ENCODE measurements around a stretch of chr4.

DNA sequence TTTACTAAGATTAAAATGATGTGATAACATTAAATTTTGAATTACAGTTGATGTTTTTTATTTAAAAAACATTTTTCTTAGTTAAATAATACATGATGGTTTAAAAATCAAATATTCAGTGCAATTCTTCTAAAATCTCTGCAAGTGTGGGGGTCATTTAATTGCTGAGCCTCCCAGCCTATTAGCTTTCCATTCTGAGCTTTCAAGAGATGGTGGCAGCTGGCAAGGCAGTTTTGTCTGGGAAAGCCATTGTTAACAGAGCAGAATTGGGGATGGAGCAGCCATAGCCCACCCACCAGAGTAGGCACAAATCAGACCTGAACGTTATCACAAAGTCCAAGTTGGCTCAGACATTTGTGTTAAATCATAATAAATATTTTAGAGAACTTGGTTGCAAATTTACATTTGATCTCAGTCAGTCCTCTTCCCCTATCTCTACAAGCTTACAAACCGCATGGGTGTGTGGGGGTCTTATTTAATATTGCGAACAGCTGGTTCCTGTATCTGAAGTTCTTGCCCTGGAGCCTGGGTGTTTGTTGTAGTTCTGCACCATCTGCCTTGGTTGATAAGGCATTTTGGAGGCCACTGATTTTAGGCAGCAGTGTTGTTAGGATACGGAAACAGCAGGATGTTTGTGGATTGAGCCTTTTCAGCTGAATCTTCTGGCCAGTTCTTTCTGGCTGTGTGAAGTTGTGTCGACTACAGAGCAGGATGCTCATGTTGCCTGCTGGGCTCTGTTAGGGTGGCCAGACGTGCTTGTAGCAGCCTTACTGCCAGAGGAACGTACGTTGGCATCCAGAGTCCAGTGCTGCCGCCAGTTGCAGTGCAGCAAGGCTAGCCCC is 134.0 kb downstream of the PTTG2 start:
- RRBS: no CpG with 5 or more reads among the region's 9 CpGs

GRCh38 chr4:38109834-38110403 is 149.7 kb downstream of the PTTG2 start:
- RRBS: no CpG with 5 or more reads among the region's 6 CpGs

DNA sequence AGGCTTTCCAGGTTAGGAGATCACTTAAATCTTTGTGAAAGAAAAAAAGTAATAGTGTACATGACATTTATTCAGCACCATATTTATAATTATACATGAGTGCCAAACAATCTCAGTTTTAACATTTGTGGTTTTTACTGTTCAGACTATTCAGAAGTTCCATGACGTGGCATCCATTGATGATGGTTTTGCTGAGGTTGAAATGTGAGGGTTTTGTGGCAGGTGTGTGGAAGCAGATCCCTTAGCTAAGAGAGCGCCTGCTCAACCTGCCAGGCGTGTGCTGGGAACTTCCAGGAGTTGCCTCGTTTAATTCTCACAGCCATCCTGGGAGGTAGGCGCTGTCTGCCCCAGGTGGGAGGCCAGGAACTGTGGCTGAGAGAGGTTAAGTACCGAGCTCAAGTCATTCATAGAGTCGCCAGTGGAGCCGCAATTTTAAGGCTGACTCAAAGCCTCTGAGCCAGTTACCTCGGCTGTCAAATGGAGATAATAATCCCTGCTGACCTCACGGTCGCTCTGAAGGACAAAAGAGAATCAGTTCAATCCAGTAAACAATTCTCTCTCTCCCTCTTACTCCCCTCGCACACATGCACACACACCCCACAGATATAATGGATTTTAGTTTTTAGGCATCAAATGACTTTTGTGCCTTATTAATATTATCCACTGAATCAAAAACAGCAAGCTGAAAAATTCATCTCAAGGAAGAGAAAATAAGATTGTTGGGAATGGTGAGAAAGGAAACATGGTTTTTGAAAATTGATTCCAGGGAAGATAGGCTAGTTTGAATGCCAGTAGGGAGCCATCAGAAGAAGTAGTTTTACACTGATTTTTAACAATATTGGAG is 171.3 kb downstream of the PTTG2 start:
- RRBS: no CpG with 5 or more reads among the region's 12 CpGs

- RRBS: no CpG with 5 or more reads among the region's 2 CpGs
These were observed 306.4 kb downstream of the PTTG2 start for GRCh38 chr4:38266688-38266887.

DNA sequence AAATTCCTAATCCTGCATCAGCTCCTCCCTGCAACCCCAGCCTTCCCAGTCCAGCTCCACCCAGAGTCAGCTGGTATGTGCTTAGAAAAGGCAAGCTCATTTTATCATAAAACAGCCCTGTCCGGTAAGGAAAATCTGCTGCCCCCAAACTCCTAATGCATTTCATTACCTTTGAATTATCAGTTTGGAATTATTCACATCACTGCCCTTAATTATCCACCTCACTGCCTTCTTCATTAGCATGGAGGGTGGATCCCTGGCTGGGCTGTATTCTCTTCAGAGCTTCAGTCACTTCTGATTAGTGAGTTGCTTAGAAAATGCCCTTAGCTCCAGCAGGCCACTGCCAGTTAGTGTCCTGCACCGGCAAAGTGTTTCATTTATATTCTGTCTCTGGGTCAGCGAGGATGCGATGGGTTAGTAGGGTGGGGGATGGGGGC is 174.9 kb upstream of the KLF3 start:
- RRBS: no CpG with 5 or more reads among the region's 4 CpGs

- RRBS: no CpG with 5 or more reads among the region's 9 CpGs
These were observed 2.5 kb upstream of the KLF3 start for GRCh38 chr4:38661449-38661938.

DNA sequence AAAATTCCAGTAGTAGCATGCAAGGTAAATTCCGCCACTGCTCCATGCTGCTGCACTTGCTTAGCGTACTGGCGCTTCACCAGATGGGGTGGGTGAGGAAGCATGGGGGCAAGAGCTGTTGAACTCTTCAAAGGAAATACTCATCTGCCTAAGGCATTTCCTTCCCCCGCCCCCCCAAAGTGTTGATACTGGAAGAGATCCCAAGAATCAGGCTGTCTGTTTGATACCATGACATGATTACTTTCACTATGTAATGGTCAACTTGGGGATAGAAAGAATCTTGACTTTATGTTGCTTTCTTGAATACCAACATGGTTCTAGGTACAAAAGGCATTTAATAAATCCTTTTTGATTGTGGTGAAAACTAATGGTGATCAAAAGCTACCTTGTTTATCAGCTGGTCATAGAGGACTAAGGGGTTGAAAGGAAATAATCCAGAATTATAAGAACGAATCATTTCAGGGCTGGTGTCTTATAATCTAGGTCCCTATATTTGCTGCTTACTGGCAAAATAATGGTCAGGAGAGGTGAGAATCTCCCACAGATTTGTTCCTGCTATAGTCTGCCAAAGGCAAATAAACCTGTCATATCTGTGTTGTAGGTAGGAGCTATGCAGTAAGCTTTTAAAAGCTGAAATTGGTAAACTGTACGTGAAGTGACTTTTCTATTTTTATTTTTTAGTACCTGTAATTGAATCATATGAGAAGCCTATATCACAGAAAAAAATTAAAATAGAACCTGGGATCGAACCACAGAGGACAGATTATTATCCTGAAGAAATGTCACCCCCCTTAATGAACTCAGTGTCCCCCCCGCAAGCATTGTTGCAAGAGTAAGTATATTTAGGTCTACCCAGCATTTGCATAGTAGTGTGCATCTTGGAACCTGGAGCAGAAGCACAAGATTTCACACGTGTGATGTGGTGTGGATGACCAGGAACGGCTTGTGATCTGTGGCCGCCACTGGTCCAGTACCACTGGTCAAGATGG is 25.3 kb downstream of the KLF3 start:
- RRBS: no CpG with 5 or more reads among the region's 11 CpGs

DNA sequence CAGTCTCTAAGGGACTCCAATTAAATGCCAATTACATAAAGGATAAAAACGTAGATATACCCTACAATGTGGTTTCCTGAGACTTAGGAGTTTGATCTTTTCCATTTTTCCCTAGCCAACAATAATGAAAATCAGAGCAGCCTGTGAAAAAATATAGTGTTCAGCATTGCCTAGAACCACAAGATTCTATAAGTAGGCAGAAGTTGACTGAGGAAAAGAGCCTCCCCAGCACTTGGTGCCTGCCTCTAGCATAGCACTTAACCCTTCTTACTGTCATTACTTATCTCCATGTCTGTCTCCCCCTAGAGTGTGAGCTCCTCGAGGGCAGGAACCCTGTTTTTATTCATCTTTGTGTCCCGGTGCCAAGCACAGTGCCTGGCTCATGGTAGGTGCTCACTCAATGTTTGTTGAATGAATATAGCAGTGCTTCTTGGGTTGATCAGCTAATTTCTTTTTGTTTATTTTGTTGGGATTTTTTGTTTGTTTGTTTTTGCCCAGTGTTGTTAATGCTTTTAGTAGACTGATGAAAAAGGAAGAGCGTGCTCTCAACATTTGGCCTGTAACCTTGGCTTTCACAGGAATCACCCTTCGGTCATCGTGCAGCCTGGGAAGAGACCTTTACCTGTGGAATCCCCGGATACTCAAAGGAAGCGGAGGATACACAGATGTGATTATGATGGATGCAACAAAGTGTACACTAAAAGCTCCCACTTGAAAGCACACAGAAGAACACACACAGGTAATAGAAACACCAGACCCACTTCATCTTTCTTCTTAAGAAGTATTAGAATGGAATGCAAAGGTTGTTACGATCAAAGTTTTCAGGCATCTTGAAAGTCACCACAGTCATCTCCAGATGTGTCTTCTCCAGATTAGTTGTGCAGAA is 30.4 kb downstream of the KLF3 start:
- RRBS: no CpG with 5 or more reads among the region's 9 CpGs

- RRBS: no CpG with 5 or more reads among the region's 16 CpGs
These were observed 20.2 kb downstream of the TLR10 start for GRCh38 chr4:38762528-38763060.

- RRBS: 5% methylated on average over 5 of the region's 23 CpGs
These were observed 895 bp downstream of the FAM114A1 start for GRCh38 chr4:38868225-38869176.

- RRBS: no CpG with 5 or more reads among the region's 8 CpGs
These were observed 55.1 kb downstream of the FAM114A1 start for GRCh38 chr4:38922565-38923164.

DNA sequence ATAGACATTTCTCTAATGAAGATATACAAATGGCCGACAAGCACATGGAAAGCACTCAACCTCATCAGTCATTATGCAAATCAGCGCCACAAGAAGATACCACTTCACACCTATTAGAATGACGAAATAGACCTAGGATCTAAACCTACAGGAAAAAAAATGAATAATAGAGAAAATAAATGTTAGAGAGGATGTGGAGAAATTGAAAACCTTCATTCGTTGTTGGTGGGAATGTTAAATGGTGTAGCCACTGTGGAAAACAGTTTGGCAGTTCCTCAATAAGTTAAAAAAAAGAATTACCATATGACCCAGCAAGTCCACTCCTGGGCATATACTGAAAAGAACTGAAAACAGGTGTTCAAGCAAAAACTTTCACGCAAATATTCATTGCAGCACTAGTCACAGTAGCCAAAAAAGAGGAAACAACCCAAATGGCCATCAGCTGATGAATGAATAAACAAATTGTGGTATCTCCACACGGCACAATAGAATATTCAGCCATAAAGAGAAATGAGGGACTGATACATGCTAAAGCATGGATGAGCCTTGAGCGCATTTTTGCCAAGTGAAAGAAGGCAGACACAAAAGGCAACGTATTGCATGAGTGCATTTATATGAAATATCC is 57.2 kb upstream of the WDR19 start:
- RRBS: no CpG with 5 or more reads among the region's 8 CpGs

- RRBS: no CpG with 5 or more reads among the region's 7 CpGs
These were observed 59.8 kb downstream of the RFC1 start for GRCh38 chr4:39306418-39306731.

GRCh38 chr4:39353011-39354170 is 12.8 kb downstream of the RFC1 start:
- RRBS: no CpG with 5 or more reads among the region's 11 CpGs

GRCh38 chr4:39459147-39459730 is 383 bp downstream of the LIAS start:
- RRBS: 3% methylated on average over 1 of the region's 21 CpGs

- RRBS: no CpG with 5 or more reads among the region's 4 CpGs
These were observed 926 bp downstream of the SMIM14 start for GRCh38 chr4:39637881-39637997.

GRCh38 chr4:39770884-39771295 is 73.0 kb downstream of the UBE2K start:
- RRBS: no CpG with 5 or more reads among the region's 16 CpGs

DNA sequence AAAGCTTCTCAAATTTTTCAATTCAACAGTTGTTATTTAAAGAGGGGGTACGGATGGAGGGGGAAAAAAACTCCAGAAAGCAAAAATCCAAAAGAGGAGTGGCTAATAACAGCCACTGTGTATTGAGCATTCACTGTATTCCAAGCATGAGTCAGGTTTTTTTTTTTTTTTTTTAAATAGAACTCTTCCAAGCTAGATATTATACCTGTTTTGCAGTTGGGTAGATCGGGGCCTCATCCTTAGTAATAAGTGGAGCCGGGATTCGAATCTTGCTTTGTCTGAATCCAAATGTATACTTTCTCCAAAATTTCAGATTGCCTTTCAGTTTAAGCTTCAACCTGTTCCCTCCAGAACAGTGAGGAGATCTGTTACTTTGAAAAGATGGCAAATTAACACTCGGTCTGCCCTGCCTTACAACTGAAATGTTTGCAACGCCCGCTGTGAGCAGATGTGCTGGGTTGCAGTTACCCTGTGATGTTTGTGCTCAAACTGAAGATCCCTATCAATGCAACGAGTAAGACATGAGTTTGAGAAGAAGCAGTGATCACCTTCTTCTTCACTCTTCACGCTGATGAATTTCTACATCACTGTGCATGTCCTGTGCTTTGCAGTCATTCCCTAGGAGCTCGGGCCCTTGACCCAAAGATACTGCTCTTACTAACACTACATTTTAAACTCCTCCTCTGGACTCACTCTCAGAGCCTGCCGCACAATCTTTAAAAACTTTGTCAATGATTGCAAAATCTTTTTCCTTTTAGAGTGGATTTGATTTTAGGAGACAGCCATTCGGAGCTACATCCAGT is 6.1 kb upstream of the RHOH start:
- RRBS: no CpG with 5 or more reads among the region's 12 CpGs

DNA sequence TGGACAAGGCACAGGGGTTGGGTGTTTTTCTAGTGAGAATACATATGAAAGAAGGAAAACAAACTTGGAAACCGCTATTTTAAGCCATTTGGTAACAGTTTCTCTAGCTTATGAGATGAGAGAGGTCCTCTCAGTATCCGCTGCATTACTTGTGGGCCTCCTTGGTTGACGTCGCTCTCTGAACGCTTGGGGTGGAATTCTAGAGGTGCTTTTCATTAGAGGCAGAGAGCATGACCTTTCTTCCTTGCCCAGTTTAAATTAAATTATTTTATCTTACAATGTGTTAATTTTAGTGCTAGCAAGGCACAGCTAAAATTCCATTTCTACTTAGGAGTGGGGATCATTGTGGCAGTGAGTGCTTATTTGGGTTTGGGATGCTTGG is 2.6 kb downstream of the RHOH start:
- RRBS: no CpG with 5 or more reads among the region's 5 CpGs